Hair follicular keratinocyte (primary cell): ENCODE measurements around a stretch of chr2.

DNA sequence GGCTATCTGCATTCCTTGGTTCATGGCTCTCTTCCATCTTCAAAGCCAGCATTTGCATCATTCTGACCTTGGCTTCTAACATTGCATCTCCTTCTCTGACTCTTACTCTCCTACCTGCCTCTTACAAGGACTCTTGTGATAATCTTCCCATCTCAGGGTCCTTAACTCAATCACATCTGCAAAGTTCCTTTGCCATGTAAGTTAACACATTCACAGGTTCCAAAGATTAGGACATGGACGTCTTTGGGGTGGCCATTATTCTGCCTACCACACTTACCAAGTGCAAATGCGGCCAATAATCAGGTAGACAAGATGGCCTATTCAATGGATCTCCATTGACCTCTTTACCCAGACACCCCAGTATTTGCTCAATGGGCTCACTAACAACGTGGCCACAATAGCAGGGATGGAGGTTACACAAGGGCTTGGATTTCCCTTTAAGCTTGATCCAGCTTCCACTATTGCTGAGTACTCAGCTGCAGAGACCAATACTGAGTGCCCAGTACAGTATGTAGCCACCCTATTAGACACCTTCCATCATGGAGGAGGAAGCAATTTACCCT is 232.4 kb downstream of the TNS1 start:
- RAMPAGE, long total RNA, result no peak

DNA sequence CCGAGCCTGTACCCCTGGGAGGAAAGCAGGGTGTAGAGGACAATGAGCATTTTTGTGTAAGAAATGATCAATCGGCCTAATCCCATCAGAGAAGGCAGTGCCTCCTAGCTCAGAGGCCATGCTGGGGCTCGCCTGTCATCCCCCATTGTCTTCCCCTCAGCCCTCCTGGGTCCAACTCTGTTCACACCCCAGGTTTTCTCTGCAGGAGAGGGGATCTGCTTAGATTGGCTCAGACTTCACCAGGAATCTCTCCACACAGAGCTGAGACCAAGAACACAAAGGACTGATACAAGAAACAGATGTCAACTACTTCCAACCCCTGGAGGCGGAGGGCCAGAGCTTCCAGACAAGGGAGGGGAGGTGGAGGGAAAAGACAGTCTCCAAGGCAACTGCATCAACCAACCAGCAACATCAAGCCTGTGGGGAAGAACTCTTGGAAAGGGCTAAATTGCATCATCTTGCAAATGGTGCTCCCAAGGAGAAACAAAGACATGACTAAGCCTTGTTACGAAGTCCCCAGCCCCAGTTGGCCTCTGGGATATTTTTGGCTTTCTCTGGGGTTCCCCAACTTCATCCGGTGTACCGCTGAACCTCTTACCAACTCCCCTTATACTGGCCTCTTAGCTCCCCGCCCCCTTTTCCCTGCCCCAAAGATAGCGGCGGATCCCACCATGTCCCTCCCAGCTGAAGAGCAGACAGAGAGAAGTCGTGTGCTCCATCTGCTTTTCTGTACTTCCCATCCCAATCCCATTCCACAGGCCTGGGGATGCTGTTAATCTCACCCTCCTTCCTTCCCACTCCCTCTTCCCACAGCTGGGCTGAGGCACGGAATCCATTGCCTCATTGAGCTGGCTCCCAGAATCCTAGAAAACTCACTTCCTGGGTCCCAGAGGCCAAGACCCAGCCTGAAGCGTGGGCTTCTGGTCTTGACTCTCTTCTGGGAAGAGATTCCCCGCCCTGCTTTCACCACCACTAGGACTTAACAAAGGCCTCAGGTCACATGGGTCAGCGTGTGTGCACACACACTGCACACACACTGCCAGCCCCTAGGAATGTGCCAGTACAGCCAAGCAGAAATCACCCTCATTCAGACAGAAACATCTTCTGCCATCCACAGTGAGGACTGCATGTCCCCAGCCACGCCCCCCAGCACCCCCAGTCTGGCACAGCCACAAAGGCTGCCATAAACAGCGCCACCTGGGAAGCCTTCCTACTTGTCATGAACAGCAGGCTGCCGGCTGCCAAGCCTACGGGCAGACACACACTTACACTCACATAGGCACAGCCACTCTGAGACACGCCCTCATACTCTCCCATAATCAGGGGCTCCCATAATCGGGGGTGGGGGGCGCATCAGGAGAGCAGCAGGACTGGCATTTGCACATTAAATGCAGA is 166.1 kb downstream of the TNS1 start:
- RAMPAGE, long total RNA, result no peak

DNA sequence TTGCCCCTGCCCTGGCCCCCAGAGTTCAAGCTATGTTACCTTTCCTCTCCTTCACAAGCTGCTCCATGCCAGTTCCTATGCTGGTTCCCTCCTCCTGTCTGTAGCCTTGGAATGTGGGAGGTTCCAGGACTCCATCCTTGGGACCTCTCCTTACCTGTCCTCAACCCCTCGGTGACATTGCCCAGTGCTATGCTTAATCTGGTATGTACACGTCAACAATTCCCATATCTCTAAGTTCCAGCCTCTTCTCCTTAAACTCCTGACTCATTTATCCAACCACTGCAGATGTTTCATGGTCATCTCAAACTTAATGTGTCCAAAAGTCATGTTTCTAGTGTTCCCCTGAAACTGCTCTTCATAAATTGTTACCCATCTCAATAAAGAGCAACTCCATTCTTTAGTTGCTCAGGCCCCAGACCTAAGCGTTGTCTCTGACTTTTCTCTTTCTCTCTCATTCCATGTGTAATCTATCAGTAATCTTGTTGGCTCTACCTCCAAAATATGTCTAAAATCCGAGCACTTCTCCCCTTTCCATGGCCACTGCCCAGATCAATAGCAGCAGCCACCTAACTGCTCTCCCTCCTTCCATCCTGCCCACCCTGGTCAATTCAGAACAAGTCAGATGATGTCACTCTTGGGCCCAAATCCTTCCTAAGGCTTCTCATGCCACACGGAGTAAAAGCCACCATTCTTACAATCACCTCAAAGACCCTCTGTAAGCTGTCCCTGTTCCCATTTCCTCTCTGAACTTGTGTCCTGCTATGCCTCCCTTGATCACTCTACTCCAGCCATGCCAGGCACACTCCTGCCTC is 160.6 kb downstream of the TNS1 start:
- RAMPAGE, long total RNA, result no peak

DNA sequence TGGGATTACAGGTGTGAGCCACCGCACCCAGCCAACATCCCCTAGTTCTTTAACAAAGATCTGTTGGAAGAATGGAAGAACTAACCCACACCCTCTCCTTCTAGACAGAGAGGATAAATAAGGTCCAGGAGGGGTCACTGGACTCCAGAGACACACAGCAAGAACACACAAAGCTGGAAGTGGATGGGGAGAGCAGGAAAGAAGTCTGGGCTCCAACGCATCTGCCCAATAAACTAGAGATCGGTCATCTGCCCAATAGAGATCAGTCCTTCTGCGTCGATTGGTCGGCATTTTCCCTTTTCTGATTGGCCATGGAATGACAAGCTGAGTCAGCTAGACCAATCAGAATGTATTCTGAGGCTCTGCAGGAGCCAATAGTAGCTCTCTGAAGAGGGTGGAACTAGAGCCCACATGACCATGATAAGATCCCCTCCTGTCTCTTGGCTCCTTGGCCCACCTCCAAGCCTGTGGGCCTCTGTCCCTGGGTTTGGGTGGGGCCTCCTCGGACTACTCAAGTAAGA is 115.2 kb downstream of the TNS1 start:
- RAMPAGE, long total RNA, result no peak

- RAMPAGE, long total RNA, result no peak
These were observed 104.7 kb downstream of the TNS1 start for GRCh38 chr2:217897661-217898881.

GRCh38 chr2:217906727-217907363 is 96.0 kb downstream of the TNS1 start:
- RAMPAGE, long total RNA, result no peak

DNA sequence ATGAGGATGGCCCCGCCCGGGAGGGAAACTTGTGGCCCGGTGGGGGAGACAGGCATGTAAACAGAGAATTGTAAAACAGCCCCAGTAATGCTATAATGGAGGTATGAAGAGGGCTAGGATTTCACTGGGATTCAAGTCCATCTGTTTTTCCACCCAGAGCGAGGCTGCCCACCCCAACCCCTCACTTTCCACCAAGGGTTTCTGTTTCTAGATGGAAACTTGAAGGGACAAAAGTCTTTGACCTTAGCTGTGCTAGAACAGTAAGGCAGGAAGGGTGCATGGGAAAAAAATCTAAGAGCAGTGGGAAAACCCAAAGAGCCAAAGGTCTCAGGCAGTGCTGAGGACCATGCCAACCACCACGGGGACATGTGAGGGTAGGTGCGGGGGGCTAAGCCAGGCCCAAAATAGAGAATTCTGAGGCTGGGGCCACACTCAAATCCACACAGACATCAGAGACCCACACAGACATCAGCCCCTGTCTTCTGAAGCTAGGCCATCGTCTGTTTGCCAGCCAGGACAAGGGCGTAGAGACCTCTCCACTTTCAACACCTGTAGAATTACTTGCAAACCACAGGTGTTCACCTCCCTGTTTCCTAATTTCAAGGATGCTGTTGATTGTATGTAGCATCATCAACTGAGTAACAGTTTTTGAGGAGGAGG is 71.6 kb downstream of the TNS1 start:
- RAMPAGE, long total RNA, result no peak

- RAMPAGE, long total RNA, result no peak
These were observed 14.9 kb upstream of the TNS1 start for GRCh38 chr2:218017522-218018286.

DNA sequence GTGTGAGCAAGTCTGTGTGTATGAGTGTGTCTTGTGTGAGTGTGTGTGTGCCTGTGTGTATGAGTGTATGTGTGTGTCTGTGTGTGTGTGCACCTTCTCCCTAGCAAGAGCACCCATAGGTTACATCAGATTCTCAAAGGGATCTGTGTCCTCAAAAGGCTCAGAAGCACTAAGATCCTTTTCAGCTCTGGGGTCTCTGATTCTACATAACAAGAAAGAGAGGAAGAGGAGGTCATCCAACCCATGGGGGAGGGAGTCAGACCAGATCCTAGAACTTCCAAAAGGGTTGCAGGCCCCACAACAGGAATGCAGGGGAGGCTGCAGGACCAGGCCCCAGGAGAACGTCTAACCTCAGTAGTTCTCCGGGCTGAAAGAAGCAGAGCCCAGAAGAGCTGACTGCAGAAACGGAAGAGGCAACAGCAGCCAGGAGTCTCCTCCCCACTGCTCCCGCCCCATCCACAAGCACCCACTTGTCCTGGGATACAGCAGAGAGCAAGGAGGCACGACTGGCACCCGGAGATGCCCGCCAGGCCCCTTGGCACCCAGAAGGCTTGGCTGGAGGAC is 28.8 kb upstream of the TNS1 start:
- RAMPAGE, long total RNA, result no peak

- RAMPAGE, long total RNA, result no peak
These were observed 4.0 kb upstream of the RUFY4 start for GRCh38 chr2:218064939-218065507.

GRCh38 chr2:218218738-218219292 is 1.8 kb downstream of the ARPC2 start:
- RAMPAGE, long total RNA, result no peak

- RAMPAGE, long total RNA, result no peak
These were observed 1.5 kb upstream of the GPBAR1 start for GRCh38 chr2:218258814-218260210.

- RAMPAGE, long total RNA, result no peak
These were observed 449 bp downstream of the AAMP start for GRCh38 chr2:218269405-218269970.

- RAMPAGE, long total RNA, result no peak
These were observed 1.0 kb downstream of the PNKD start for GRCh38 chr2:218271039-218272019.

GRCh38 chr2:218291581-218292329 is 548 bp downstream of the TMBIM1 start:
- RAMPAGE, long total RNA, result no peak

- RAMPAGE, long total RNA, result no peak
These were observed 25.6 kb upstream of the TMBIM1 start for GRCh38 chr2:218317809-218318300.

- RAMPAGE, long total RNA, result no peak
These were observed 1.3 kb upstream of the CTDSP1 start for GRCh38 chr2:218398281-218398859.

DNA sequence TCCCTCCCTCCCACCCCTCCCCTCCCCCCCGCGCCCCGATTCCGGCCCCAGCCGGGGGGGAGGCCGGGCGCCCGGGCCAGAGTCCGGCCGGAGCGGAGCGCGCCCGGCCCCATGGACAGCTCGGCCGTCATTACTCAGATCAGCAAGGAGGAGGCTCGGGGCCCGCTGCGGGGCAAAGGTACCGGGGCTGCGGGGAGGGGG is 212 bp downstream of the CTDSP1 start:
- RAMPAGE, long total RNA, result no peak

GRCh38 chr2:218403006-218403635 is 3.5 kb downstream of the CTDSP1 start:
- RAMPAGE, long total RNA, result no peak

DNA sequence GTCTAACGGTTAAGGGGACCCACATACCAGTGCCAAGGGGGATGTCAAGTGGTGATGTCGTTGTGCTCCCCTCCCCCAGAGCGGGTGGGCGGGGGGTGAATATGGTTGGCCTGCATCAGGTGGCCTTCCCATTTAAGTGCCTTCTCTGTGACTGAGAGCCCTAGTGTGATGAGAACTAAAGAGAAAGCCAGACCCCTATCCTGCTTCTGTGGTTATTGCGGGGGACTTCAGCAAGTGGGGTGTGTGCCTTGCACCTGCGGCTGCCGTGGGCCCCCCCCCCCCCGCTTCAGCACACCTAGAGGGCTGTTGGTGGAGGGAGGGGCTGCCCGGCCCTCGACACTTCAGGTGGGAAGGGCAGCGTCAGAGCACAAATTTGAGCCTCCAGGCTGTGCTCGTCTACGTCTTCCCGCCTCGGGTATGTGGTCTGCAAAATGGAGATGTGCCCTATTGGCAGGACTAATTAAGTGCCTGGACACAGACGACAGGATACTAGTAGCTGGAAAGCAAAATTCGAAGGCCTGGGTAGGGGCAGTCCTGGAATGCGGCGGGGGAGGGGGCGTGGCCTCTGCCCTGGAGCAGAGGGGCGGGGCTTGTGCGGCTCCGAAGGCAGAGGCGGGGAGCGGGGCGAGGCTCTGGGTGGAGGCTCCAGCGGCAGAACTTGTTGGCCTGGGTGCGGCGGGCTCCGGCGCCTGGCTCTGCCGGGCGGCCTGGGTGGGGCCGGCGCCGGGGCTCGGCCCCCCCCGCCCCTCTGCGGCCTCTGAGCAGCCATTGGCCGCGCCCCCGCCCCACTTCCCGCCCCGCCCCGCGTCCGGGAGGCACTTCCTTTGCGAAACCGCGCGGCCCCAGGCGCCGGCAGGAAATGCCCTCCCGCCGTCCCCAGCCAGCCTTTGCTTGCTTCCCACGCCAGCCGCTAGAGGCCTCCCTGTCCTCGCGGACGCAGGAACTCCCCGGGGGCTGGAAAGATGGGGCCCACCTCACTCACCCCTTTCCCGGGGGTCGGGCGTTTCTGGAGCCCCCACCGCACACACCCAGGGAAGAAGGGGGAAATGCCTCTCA is 6.4 kb downstream of the CTDSP1 start:
- RAMPAGE, long total RNA, result no peak